ENCODE measurements around the genes GXYLT2, CNTN3, ROBO2 and EPHA3.

DNA sequence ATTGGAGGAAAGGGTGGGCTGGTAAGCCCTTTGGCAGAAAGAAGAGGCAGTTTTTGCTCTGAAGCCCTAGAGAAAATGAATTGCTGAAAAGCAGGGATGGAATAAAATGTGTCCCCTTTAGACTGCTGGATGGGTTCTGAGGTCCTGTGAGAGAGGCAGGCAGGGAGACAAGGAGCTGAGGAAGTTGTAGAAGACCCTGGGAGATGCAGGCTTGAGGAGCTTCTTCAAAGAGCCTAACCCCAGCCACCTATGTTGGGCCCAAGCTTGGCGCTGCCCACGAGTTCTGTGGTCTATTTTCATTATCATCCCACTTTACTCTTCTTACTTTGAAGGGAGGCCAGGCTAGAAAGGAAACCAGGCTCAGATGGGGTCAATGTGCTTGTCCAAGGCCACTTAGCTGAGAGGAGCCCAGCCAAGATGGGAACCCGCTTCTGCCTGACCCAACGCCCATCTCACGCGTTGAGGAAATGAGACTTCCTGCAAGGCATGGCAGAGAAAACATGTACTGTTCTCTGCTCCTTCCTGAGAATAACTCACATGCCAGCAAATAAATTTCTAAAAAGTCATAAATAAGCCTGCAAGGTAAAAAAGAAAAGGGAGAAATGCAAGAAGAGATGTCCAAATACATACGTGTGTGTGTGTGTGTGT, 486.2 kb upstream of the PROK2 start:
- PRO-cap, 3 experiments = no peak in any of the 3 experiments

- PRO-cap, 3 experiments = peak in 1 of 3 experiments; most common minus-strand start chr3:72728946 (in 1)
Measured at GRCh38 chr3:72728570-72729215, 119.6 kb downstream of the SHQ1 start.

DNA sequence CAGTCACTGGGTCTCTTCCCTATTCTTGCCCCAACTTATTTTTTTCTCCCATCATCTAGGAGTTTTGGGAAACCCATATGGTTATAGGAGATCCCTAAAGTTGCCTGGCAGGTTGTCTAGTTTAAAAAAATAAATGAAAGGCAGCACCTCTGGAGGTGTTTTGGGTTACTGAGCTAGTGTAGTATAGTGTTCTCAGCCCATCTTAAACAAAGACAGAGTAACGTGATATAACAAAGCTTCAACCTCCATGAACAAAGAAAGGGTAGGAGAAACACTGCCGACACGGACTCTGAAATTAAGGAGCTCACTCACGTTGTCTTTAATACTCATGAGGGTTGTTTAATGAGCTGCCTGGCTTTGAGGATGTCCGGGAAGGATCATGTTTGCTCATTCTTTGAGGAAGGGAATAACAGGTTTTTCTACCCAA, 102.0 kb downstream of the SHQ1 start:
- PRO-cap, 3 experiments = peak in 3 of 3 experiments; most common minus-strand start position 297 of the sequence (in 3)

GRCh38 chr3:72887806-72888807, at the start of gene GXYLT2:
Gene GXYLT2, plus strand, starts transcription at chr3:72888046.
- PRO-cap, 3 experiments = peak in 2 of 3 experiments; most common plus-strand start chr3:72888114 (in 2); most common minus-strand start chr3:72888116 (in 1)

- PRO-cap, 3 experiments = no peak in any of the 3 experiments
Measured at GRCh38 chr3:73338896-73339095, 277.3 kb downstream of the EBLN2 start.

DNA sequence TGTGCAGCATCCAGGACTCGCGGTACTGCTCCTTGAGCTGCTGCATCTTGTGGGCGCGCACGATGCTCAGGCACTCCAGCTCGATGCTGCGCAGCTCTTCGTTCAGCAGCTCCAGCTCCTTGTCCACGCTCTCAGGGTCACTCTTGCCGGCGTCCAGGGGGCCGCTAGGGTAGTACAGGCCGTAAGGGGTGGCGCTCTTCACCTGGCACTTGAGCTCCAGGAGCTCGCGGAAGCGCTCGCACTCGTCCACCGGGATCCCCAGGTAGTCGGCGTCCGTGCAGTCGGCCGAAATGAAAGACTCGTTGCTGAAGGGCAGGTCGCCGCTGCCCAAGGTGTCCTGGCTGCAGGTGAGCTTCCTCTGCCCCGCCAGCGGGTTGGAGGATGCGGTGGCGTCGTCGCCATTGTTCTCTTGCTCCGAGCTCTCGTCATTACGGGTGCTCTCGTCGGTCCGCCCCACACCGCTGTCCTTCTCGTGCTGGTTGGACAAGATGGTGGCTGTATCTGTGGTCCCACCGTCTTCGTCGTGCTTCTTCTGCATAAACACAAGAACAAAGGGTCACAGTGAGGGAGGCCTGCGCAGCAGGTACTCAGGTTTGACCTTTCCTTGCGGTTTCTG, 240.2 kb downstream of the PDZRN3 start:
- PRO-cap, 3 experiments = no peak in any of the 3 experiments

- PRO-cap, 3 experiments = no peak in any of the 3 experiments
Measured at GRCh38 chr3:73591894-73592856, 32.6 kb downstream of the PDZRN3 start.

DNA sequence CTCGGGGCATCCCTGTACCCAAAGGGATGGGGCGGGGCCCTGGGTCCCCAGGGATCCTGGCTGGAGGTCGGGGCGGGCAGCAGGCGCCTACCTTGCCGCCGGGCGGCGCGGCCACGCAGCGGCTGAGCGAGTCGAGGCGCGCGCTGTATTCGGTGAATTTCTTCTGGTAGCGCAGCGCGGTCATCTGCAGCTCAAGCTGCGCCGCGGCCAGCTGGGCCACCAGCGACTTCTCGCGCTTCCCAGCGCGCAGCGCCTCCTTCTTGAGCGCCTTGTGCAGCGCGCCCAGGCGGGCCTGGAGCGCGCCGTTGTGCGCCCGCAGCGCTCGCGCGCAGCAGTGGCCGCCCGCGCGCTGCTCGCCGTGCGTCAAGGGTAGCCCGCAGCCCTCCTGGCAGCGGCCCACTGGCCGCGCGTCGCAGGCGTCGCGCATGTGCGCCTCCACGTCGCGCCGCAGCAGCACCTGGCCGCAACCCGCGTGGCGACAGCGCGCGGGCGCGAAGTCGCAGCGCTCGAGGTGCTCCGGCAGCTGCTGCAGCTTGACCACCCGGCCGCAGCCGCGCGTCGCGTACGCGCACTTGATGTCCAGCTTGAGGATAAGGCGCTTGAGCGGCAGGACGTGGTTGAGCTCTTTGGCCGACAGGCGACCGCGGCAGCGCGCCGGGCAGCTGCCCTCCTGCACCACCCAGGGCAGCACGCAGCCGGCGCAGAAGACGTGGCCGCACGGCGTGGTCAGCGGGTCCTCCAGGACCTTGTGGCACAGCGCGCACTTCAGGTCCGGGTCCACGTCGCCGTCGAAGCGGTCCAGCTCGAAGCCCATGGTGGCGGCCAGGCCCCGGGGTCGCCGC, 508 bp downstream of the PDZRN3 start:
- PRO-cap, 3 experiments = peak in 2 of 3 experiments; most common plus-strand start position 269 of the sequence (in 1); most common minus-strand start position 232 of the sequence (in 2)

DNA sequence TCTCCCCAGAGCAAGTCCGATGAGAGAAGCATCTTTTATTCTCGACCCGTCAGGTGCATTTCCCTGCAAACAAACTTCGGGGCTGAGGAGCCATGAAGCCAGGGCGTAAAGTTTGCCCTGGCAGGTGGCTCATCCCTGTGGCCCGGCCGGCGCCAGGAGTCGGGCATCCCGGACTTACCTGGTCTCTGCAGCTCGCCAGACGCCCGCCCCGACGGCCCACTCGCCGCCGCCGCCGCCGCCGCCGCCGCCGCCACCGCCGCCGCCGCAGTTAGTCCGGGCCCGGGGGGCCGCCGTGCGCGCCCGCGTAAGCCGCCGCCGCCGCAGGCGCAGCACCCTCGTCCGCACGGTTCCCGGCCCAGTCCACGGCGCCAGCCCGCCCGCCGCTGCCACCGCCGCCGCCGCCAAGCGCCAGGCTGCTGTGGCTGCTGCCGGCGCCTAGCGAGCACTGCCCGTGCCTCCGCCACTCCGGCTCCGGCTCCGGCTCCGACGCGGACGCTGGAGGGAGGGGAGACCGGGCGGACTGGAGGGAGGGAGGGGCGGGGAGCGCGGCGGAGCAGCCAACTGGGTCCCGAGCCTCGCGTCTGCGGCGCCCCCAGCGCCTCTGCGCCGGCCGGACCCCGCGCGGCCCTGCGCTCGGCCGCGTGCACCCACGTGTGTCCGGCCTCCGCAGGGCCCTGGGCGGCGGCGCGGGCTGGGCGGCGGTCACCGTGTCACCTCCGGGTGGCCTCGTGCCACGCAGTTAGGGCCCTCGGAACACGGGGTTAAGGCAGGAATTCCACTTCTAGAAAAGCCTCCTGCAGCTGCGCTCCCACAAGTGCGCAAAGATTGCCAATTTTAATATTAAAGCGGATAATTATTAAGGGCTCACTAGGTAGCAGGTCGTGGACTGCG, at the start of gene CNTN3:
Gene CNTN3 (minus strand): TSS at position 447 of the 891 bp plus-strand sequence.
- PRO-cap, 3 experiments = peak in 1 of 3 experiments; most common plus-strand start position 584 of the sequence (in 1); most common minus-strand start position 603 of the sequence (in 1)

GRCh38 chr3:75669878-75670946, 6.1 kb downstream of the FRG2C start:
- PRO-cap, 3 experiments = no peak in any of the 3 experiments

- PRO-cap, 3 experiments = peak in 2 of 3 experiments; most common plus-strand start chr3:77039825 (in 1); most common minus-strand start chr3:77039969 (in 2)
Measured at GRCh38 chr3:77039035-77040215, at the start of gene ROBO2. Gene ROBO2, plus strand, starts transcription at chr3:77040099.

GRCh38 chr3:78923520-78924749, 843.9 kb downstream of the ROBO1 start:
- PRO-cap, 3 experiments = no peak in any of the 3 experiments

DNA sequence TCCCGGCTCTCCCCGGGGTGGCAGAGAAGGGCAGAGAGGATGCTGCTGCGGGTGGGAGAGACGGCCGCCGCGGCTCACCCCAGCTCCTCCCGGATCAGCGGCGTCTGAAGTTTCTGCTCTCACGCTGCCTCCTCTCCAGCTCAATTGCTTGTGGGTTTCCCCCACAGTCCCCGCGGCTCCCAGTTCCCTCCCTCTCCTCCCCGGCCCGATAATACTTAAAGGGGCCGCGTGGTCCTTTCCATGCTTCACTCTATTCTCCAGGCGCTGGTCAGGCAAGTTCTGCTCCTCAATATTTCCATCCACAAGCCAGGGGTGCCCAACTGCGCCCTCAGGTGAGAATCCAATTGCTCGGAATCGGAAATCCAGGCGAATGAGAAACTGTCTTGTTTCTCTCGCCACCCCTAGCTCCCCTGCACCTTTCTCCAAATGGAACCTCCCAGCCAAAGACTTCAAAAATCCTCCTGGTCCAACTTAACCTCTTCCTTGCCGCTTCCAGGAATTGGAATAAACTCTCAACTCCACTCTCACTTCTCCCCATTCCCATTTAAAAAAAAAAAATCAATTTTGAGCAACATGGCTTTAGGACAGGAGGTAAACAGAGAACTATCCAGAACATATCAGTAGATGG, 748.4 kb downstream of the ROBO1 start:
- PRO-cap, 3 experiments = peak in 3 of 3 experiments; most common minus-strand start position 115 of the sequence (in 3)

DNA sequence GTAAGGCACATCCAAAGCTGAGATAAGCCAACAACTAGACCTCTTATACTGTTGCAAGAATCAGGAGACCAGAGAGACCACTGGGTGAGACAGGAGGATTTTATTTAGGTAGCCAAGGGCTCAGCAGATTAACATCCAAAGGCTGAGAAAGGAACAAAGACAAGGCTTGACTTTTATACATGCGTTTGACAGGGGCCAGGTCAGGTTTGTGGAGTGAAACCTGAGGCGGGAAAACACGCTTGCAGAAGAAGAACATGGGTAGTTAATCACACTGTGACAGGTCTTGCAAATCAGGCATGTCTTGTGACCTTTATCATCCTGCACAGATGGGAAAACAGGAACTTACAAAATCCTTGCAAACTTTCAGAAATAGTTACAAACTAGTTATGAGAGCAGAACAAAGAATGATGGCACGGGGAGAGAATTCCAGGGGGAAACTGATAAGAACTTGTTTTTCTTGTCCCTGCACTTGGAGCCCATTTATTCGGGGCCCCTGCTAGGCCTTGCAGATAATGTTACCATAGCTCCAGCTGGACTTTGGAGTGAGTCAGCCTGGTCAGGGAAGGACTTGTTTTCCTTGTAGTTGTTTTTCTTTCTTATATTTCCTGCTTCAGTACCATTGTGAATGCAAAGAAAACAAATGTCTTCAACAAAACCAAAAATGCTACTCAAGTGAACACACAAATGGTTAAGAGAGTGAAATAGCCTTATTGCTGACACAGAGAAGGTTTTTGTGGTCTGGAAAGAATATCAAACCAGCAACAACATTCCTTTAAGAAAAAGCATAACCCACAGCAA, 965.8 kb upstream of the ROBO1 start:
- PRO-cap, 3 experiments = no peak in any of the 3 experiments

DNA sequence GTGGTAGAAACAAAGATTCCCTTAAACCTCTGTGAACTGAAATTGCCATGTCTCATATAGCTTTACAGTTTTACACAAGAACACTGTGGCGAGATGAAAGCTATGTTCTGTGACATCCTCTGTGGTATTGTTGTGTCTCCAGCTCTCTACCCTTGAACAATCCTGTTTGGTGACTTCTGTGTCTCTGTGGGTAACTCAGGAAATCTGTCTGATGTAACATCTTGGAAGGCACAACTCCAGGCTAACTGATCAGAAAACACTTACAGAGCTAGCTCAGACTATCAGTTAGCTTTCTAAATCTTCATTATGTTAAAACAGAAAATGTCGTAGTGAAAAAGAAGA, 318.8 kb upstream of the GBE1 start:
- PRO-cap, 3 experiments = no peak in any of the 3 experiments

- PRO-cap, 3 experiments = peak in 2 of 3 experiments; most common plus-strand start chr3:86794055 (in 1); most common minus-strand start chr3:86793825 (in 1)
Measured at GRCh38 chr3:86793659-86794409, 197.1 kb downstream of the VGLL3 start.

DNA sequence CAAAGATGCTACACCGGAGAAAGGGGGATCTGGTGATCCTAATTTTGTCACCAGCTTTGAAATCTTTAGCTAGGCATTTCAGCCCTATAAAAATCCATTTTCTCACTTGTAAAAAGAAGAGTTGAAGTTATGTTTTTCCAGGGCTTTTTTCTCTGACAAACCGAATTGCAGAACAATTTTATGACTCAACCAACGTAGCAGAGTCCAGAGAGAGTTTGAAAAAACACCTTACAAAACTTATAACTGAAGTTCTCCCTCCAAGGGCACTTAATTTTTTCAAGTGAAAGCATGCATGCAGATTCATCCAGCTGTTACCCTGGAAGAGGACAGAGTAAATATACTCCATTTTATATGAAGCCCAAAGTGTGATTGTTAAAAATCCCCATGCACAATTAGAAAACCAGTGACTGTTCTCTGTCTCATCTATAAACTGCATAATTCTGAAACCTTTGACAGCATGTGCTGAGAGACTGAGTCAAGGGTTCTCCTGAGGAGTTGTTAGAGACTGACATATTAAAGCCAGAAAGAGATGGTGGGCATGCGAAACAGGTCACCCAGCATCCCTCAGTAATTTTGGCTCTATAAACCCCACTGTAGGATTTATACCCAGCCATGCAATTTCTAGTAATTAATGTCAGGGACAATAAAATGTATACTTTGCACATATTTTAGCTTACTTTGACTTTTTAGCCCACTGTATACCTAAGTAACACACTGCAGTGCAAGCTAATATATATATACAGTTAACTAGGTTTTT, 3.7 kb downstream of the VGLL3 start:
- PRO-cap, 3 experiments = no peak in any of the 3 experiments

GRCh38 chr3:89107179-89108028, at the start of gene EPHA3:
Gene EPHA3, plus strand, starts transcription at chr3:89107621.
- PRO-cap, 3 experiments = peak in 1 of 3 experiments; most common plus-strand start chr3:89107655 (in 1); most common minus-strand start chr3:89107531 (in 1)

DNA sequence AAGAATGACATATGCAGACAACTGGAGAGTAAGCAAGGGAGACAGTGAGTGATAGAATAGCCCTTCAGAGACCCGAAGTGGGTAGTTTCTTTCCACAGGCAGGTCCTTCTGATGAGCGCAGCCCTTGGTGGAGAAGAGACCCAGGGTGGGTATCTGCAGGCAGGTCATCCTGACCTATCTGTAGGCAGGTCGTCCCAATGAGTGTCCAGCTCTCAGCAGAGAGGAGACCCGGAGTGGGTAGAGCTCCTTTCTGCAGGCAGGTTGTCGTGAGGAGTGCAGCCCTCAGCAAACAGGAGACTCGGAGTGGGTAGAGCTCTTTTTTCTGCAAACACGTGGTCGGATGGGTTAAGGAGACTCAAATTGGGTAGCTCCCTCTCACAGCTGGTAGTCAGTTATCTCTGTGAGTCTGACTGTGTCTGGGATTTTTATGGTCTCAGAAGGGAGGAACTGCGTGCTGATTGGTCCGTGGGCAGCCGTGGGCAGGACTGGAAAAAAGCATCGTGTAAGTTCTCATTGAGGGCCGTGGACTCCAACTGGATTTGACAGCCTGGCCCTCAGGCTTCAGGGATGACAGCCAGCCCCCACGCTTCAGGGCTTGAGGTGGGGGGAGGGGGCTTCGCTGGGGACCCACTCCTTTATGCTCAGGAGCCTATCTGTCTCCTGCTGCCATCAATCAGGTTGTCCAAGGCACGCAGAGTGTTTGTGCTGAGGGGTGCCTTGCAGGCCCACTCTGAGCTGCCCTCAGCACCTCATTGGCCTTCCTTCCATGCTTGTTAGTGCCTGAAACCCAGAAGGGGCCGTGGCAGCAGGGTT, 463.8 kb downstream of the EPHA3 start:
- PRO-cap, 3 experiments = no peak in any of the 3 experiments

GRCh38 chr3:93900737-93900957, 73.0 kb downstream of the PROS1 start:
- PRO-cap, 3 experiments = no peak in any of the 3 experiments